SJSA1 (cell line): ENCODE data around the genes PIK3C3 and SLC14A2.

DNA sequence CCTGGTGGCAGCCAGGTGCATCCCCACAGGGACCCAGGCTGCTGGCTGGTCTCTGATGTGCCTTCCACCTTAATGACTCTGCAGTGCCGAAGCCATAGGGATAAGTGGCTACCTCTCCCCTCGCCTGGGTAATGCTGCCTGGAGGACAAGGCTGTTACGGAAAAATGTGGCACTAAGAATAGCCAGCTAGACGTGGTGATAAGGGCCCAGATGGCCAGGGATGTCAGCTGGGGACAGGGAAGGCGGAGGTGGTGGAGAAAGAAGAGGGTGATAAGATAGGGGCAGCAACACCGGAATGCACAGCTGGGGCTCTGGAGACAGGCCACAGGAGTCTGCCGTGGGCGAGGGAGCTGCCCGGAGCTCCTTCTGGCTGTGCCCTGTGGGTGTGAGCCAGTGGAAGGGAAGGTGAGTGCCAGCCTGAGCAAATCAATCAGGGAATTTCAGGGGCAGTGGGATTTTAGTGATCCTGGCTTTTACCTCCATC lies 170.7 kb downstream of the FHOD3 start:
- RAMPAGE, long total RNA: no peak

DNA sequence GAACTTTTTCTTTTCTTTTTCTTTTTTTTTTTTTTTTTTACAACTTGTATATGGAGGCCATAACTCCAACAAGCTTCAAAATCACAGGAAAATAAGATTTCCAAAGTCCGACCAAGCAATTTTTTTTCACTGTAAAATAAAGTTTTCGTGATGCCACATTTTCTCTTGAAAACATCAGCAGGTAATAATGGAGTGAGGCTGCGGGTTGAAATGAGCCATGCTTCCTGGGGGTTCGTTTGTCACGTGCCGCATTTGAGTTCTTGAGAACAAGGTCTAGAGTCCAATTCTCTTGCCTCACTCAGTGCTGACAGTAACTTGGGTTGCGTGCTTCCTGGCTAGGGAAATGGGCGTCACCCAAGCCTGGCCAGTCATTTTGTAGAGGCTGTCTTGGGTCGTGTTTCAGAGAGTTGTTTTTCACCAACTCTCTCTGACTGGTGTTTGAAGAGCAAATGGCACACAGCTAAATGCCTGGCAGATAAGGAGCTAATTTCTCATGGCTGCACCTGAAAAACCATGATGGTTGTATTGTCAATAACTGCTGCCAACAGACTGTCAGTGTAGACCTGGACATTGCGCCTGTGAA lies 195.8 kb downstream of the FHOD3 start:
- RAMPAGE, long total RNA: no peak

GRCh38 chr18:36578968-36579236 lies 249.9 kb downstream of the TPGS2 start:
- RAMPAGE, long total RNA: no peak

- RAMPAGE, long total RNA: no peak
Measured at GRCh38 chr18:36693949-36694705, 134.7 kb downstream of the TPGS2 start.

DNA sequence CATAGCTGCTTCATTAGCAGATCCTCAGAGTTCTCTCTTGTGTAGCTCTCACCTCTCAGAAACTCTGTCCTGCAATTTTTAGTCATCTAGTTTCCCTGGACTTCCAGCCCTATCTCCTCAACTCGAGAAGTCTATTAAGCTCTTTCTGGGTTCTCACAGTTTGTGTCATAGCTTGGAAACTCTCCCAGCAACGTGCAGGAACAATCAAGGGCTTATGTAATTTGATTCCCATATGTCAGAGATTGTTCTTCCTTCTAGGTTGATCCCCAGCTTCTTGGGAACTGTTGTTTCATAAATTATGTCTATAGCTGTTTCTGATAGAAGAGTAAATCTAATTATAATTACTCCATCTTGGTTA lies 2082.5 kb upstream of the CELF4 start:
- RAMPAGE, long total RNA: no peak

- RAMPAGE, long total RNA: start-site peak on the plus strand at chr18:41955224-41955280, 36 and 13 reads in 2 replicates
Measured at GRCh38 chr18:41954847-41955739, at the start of gene PIK3C3. PIK3C3 (plus strand) TSS chr18:41955234.

GRCh38 chr18:43419567-43419929 lies 142.3 kb upstream of the SYT4 start:
- RAMPAGE, long total RNA: no peak

DNA sequence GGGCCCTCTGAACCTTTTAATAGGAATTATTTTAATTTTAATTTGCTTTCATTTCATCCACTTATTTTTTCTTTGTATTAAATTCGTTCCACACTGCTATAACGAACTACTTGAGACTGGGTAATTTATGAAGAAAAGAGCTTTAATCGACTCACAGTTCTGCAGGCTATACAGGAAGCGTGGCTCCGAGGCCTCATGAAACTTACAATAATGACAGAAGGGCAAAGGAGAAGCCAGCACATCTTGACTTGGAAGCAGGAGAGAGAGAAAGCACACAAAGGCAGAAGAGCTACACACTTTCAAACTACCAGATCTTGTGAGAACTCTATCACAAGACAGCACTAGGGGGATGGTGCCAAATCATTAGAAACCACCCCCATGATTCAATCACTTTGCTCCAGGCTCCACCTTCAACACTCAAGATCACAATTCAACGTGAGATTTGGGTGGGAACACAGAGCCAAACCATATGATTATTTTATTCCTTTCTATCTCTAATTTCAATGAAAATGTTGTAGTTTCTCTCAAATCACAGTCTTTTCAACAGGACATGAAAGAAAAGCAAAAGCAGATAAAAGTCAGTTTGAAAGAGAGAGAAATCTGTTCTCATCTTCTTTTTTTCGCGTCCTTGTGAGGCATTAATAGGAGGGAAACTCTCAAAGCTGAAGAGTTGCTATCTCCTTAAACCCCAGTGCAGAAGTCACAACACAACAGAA lies 655.9 kb upstream of the SYT4 start:
- RAMPAGE, long total RNA: no peak

GRCh38 chr18:44690996-44691553 lies 10.4 kb downstream of the SETBP1 start:
- RAMPAGE, long total RNA: no peak

GRCh38 chr18:44711082-44711610 lies 30.5 kb downstream of the SETBP1 start:
- RAMPAGE, long total RNA: no peak

- RAMPAGE, long total RNA: no peak
Measured at GRCh38 chr18:44729690-44730223, 49.1 kb downstream of the SETBP1 start.

DNA sequence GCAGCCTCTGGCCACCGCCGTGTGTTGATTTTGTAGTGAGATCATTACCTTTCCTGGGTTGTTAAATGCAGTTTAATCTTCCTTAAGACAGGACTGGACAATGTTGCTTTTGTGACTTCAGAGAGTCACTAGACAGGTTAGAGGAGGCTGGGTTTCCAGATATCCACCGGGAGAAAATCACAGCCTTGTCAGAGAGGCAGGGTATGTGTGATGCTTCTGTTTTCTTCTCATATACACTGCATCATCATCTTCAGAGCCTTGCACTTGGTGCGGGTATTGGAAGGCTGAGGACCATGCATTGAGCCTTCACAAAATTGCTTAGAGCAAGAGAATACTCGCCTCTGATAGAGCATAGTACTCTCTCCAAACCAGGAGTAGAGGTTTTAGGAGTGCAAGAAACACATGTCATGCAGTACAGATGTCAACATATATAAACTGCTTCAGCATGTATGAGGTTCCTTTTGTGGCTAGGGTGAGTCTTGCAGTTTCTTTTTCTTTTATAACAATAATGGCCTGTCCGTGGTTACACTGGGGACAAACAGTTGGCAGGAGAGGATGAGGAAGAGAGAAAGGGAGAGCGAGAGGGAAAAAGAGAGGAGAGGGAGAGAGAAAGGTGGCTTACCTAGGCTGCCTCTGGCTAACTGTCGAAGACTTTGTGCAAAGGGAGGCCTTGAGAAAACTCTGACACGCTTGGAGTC lies 98.5 kb downstream of the SETBP1 start:
- RAMPAGE, long total RNA: no peak

DNA sequence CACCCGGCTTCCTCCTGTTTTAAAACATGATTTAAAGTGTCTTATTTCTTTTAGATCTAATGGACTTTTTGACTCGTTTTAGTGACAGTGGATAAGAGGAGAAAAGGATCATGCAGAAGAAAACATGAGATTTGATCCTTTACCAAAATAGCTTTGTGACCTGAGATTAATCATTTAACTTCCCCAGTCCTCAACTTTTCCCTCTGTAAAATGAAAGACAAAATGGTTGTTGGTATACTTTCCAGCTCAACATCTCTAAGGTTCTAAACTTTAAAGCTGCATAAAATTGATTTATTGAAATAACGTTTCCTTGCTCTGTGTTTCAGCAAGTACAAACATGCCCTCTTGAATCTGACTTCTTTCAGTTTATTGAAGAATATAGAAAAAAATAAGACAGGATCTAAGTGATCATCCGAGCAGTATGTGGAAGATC lies 108.4 kb downstream of the SETBP1 start:
- RAMPAGE, long total RNA: no peak

GRCh38 chr18:44816603-44817045 lies 135.9 kb downstream of the SETBP1 start:
- RAMPAGE, long total RNA: no peak

DNA sequence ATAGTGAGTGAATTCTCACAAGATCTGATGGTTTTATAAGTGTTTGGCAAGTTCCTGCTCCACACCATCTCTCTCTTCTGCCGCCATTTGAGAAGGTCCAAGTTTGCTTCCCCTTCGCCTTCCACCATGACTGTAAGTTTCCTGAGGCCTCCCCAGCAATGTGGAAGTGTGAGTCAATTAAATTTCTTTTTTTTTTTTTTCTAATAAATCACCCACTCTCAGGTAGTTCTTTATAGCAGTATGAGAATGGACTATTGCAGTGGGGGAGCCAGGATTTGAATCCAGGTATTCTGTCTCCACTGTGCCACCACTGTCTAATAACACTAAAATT lies at the start of gene SLC14A2:
TSS of gene SLC14A2 (plus strand) at position 62 of the 331 bp plus-strand sequence.
- RAMPAGE, long total RNA: no peak

DNA sequence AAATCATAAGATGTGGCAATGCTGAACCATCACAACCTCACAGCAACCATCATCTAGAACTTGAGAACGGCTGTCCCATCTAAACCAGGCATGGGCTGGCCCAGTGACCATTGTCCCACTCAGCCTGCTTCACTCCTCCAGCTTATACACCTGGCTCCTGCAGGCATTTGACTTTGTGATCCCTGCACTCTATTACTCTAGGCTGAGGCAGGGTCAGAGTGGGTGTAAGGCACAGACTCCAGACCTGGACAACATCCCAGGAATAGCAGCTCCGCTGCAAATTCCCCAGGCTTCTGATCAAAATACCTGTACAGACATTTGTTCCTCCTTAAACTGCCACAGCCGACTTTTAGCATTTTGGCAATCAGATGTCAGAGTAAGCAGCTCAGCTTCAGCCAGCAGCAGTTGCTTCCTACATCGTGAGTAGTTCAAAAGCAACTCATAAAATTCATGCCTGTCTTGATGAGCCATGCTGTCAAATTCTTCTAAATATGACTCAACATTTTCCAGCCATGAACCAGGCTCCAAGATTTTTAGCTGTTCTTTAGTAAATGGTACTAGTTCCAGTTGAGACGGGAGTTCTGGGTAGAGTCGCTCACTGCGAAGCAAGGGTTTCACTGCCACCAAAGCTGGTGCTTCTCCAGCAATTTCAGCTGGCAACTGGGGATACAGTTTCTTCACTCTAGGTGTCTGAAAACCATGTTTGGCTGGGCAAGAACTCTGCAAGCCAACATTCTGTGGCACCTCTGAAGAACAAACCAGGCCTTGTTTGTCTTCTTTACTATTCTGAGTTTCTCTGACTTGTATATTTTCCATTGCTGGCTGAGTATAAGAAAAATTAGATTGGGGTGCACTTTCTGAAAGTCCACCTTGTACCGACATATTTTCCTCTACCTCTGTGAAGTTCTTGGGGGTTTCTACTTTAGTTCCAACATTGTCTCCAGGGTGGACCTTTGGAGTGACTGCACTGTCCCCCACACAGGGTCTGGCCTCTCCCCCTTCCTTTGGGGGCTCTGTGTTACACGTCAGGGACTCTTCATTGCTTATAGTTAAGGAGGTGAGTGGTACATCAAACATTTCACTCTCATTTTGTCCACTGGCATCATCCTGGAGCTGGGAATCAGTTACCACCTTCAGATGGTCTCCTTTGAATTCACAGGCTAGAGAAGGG lies 12.7 kb downstream of the EPG5 start:
- RAMPAGE, long total RNA: no peak

DNA sequence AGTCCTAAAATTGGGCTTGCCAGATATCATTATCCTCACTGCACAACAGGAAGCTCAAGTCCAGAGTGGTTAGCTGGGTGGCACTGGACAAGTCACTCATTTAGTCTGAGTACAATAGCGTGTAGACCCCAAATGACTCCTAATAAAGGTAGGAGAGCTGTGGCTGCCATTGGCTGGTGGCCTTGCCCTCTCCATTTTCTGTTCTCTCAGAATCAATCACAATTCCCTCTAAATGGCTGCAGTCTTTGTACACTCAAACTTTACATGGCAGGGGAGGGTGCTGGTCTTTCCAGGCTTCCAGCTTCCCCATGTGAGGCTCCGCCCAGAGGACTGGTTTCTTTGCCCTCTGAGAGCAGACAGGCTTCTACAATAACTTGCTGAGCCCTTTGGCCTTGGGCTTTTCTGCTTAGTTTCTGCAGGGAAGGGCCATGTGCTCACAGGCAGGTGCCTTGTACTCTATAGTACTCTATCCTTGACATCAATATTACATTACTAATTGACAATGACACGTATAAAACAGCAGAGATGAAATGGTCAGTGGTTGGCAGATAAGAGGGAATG lies 11.6 kb downstream of the PSTPIP2 start:
- RAMPAGE, long total RNA: no peak

- RAMPAGE, long total RNA: no peak
Measured at GRCh38 chr18:46088557-46089386, 9.3 kb downstream of the ATP5F1A start.

- RAMPAGE, long total RNA: no peak
Measured at GRCh38 chr18:46158414-46158842, 15.4 kb upstream of the C18orf25 start.

GRCh38 chr18:46250211-46250846 lies 76.5 kb downstream of the C18orf25 start:
- RAMPAGE, long total RNA: no peak